Ishikawa (cell line): ENCODE results near the genes GOPC and TBC1D32.

- RRBS = no CpG with 5 or more reads among the region's 2 CpGs
These were observed 37.9 kb downstream of the VGLL2 start for GRCh38 chr6:117303259-117303663.

DNA sequence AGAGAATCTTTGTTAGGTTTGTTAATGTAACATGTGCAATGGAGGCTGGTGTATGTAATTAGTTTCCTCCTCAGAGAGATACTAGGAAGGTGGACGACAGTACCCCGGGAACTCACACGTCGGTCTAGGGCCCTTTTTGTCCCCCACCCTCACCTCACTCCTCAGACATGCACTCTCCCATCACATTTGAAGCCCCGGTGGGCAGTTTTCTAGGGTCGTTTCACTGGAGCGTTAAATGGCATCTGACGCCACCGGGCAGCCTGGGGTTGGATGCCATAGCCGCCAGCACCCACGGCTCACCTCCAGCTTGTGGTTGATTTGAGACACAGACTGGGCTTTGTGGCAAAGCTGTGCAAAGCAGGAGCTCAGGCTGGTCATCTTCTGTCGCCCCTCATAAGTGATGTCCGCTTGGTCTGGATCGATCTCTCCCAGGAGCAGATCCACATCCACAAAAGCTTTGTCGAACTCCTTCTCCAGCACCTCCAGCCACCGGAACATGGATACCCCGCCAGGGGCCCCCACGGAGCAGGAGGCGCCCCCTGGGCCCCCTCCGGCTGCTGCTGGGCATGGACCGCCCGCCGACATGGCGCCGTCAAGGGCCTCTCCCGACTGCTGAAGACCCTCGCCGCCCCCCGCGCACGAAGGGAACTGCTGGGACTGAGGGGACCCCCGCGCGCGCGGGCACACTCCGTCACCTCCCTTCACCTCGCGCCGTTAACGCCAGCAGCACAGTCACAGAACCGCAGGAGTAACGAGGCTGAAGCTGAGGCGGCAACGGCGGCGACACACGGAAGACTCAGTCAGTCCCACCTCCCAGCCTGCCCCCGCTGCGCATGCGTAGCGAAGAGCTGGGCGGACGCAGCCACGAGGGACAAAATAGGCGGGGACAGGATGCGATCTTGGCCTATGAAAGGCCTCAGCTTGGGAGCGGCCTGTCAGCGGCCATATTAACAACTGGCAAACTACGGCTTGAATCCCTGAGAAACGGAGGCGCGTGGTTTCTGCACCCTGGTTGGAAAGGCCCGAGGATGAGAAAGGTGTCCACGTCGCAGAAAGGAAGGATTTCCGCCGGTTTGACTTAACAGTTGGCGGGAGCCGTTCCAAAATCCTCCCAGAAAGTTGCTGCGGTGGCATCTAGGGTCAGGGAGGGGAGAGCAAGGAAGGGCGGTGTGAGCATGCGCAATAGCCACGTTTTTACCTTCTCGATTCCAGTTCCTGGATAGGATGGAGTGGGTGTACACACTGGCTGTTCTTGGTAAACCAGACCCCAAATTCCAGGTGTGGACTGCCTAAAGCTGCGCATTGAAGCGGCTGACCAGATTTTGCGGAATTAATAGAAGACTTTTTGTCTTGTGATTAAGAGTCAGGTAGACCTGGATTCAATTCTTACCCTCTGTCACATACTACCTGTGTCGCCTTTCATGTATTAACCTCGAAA is at the start of gene GOPC:
GOPC (minus strand) TSS at position 808 of the 1,438 bp plus-strand sequence.
- RRBS = 3% methylated on average over 11 of the region's 80 CpGs

DNA sequence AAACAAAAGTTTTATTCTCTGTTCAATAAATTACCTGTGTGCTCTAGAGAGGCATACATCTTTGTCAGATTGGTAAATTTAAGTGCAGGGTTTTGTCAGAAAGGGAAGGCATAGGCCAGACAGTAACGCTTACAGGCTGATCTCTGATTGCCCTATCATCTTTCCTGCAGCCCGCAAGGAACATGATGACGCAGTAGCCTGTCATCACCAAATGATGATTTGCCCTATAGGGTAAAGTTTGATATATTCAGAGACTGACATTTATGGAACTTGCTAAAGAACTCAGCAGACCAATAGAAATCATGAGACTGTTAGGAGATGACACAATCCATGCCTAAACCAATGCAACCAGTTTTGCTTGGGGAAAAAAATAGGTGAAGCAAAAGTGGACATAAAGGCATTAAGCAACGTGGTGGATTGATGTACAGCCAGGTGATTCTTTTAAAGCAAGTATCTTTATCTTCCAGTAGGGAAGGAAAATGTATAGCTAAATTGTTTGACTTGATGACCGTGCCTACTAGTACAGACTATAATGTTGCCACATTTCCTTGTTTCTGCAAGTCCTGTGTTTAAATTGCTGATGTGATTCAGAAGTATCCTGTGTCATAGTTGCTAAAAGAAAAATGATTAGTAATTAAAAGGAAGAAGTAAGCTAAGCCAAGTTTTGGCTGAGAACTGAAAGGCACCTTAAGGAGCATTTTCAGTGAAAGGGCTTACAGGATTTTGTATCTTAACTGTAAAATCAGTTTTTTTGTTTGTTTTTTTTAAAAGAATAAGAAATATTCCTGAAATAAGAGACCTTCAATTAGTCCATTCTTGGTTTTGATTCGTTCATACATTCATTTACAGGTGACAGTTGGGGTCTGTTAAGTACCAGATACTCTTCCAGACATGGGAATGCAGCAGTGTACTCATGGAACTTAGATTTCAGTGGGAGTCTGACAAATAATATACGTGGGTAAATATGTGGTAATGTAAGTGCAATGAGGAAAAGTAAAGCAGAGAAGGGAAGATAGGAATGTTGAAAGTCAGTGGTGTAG is 2.5 kb downstream of the NUS1 start:
- RRBS = no CpG with 5 or more reads among the region's 7 CpGs

DNA sequence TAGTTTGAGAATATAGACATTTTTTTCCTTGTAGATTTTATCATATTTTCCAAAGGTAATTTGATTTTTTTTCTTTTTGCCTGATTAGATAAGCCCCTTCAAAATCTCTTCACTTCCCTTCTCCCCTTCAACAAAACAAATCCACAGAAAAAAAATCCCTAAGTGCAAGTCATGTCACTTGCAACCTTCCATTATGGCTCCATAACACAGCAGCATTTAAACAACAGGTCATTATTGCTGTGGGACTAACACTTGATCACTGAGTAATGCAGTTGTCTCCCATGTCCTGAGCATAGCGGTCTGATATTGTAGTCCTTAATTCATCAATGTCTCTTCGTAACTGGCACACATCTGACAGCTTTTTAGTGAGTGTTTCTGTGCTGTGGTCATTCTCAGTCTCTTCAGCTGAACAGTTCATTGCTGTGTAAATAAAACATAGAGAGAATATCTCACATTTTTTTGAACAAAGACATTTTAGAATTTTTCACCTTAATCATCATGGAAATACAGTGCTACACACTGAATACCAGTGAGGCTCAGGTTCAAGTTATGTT is 82.9 kb upstream of the PLN start:
- RRBS = no CpG with 5 or more reads among the region's 2 CpGs

DNA sequence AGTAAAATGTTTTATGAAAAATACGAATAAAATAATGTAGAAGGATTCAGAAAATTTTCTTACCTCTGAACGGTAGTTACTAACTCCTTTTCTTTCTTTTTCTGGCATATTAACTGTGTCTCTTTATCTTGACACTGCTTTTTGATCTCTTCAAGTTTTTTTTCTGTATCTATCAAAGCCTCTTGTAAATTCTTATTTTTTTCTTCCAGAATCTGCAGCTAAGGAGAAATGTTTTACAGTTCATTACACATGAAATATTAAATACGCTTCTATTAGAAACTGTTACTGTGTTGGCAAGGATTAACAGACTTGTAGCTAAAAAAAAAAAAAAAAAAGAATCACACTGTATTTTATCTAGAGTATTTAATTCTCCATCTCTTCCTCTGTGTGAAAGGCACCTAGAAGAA is 66.4 kb upstream of the PLN start:
- RRBS = no CpG with 5 or more reads among the region's 3 CpGs

- RRBS = no CpG with 5 or more reads among the region's 1 CpG
These were observed 12.8 kb downstream of the PLN start for GRCh38 chr6:118560903-118561250.

DNA sequence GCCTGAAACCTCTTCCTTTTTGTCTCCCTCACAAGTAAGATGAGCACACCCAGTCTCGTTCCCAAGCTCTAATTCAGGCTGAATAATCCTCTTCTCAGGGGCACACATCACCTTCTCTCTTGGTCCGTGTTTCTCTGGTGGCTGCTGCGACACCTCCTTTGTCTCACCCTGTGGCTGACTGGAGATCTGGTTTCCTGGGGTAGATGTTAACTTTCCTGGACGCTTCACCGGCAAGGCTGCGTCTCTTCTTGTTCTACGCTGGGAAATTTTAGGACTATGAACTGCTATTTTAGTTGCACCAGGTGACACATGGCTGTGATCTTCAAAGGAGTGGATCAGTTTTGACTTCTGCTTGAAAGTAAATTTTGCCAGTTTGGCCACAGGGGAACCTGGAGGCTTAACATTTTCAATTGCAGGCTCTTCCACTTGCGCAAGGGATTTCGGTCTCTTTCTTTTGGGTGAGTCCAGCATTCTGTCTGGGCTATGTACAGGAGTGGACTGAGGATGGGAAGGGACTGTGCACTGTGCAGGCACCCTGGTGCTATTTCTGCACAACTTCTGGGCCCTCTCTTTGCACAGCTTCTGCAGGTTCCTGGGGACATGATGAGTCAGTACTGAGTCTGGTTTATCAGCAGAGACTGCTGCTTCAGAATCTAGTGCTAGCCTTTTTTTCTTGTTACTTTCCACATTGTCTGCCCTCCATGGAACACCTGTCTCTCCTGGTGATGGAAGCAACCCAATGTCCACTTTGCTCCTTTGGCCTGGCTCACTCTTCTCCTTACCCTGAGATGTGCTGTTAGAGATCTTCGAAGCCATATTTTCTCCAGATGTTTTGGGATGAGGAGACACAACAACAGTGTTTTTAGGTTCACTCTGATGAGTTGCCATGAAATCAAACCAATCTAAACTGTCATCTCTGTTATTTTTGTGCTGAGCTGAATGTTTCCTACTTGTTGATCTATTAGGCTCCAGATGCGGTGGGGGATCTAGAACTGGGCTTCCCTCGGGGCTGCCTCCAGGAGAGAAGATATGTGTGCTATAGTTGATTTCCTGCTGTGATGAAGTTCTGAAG is 78.5 kb upstream of the ASF1A start:
- RRBS = no CpG with 5 or more reads among the region's 12 CpGs

GRCh38 chr6:118993830-118994435 is 59.0 kb upstream of the MCM9 start:
- RRBS = no CpG with 5 or more reads among the region's 6 CpGs

DNA sequence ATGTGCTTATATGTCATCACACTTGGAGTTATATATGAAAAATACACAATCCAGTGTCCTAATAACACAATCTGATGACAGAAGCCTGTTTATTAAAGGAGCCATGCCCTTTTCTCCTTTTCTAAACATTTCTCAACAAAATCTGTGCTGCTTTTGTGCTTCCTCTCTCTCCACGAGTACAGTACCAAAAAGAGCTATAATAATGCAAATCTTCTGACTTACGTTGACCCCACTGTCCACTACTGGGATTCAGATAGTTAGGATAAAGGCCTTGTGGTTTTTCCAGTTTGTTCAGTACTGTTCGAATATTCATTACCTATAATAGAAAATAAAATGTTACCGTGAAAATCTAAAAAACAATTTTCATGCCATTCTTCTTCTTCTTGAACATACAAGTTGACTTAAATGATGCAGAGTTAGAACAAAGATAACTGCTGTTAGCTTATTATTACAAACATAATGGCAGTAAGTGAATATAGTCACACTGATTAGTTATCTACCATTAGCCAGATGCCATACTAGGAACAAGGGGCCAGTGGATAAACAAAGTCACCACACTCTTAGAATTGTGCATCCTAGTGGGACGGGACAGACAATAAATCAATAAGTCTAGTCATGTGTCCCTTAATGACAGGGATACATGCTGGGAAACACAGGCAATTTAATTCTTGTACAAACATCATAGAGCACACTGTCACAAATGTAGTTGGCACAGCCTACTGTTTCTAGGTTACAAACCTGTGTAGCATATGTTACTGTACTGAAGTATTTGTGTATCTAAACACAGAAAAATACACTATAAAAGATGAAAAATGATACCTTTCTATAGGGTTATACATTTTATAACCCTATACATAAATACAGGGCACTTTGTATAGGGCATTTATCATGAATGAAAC is 122.8 kb upstream of the FAM184A start:
- RRBS = no CpG with 5 or more reads among the region's 5 CpGs

DNA sequence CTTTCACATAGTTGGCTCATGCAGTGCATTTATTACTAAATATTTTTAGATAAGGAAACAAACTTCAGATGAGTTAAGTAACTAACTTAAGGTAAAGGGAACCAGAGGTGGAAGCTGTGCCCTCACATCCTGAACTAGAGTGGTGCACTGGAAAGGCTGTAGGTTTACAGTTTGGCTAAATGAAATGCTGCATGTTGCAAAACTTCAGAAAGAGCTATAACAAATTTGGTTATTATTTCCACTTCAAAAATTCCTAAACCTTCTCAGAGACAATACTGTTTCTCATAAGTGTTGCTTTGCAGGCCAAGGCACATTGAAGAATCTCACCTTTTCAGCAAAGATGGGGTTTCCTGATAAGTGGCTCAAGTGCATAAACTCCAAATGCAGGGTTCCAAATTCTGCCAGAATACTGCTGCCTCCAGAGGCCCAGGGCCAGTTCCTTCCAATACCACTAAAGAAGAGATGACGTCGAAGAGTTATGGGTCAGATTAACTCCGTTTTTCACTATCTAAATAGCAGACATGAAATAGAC is 126.0 kb upstream of the FAM184A start:
- RRBS = no CpG with 5 or more reads among the region's 3 CpGs

DNA sequence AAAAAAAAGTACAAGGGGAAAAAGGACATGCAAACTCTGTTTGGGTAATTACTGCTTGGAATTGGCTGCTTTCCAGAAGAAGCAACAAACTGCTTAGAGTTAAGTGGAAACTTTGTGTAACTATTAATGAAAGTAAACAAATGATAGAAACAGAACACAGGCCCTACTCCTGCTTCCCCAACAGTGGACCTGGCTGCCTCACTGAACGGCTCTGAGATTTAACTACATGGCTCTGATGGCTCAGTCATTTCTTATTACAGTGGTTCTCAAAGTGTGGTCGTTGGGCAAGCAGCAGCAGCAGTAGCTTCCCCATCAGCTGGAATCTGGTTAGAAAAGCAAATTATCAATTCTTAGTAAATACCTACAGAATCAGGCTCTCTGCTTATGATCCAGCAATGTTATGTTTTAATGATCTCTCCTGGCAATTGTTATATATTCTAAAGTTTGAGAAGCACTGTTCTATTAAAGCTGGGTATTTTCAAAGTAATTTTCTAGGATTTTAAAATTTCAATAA is 108.3 kb downstream of the MAN1A1 start:
- RRBS = no CpG with 5 or more reads among the region's 2 CpGs

- RRBS = no CpG with 5 or more reads among the region's 8 CpGs
These were observed 80.1 kb downstream of the MAN1A1 start for GRCh38 chr6:119269227-119270088.

DNA sequence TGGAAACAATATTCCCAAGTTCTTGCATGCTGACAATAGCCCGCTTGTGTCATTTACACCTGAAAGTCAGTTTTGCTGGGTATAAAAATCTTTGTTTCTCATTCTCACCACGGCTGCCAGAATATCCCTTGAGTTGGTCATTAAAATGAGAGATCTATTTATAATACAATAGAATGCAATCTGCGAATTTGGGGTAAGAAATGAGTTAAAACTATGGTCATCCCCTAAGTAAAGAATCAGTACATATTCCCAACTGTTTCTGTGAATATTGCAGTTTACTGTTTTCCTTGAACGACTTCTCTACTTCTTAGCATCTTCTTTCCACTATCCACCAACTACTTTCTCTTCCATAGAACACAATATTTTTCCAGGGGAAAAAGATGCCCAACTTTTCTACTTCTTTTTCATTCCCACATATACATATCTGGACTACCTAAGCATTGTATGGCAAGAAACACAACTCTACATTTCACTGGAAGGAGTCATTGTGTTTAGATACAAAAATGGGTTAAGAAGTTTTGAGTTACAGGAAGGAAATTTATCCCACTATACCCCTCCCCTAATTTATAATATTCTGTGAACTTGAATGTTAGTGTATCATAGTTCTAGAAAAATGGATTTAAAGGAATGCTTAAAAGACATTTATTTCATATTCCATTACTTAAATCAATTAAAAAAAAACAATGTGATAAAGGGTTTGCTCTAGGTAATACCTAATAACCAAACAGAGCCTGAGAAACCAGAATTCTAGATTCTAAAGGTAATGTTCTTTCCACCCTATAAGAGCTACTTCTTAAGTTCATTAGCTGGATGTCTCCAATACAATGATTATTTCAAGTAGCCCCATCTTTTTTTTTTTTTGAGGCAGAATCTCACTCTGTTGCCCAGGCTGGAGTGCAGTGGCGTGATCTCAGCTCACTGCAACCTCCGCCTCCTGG is 78.6 kb downstream of the MAN1A1 start:
- RRBS = no CpG with 5 or more reads among the region's 6 CpGs

- RRBS = no CpG with 5 or more reads among the region's 4 CpGs
These were observed 6.0 kb upstream of the MAN1A1 start for GRCh38 chr6:119355564-119356024.

DNA sequence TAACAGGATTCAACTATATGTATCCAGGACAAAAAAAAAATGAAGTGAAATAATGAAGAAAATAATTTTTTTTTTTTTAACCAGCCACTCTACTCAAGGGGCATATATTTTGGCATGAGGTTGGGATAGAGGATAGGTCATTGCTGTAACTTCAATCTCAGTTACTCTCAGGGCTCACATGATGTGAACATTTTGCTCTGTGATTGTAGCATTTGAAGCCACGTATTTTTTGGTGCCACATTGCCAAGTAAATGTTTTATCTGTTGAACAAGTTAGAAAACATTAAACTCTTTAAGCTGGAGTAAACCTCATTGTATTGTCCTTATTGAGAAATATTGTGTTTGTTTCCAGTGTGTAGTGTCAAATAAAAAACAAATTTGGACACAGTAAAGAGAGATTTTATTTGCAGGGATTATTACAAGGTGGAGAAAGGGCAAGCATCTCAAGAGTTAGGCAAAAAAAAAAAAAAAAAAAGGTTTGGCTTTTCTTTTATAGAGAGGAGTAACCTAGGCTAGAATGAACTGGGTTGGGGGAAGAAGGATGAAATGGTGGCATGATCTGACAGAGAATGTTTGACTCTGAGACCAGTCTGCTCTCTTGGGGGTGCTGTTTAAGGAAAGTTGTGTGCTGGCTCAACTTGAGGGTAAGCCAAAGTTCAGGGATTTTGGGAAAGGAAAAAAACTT is 23.4 kb upstream of the MAN1A1 start:
- RRBS = no CpG with 5 or more reads among the region's 1 CpG

GRCh38 chr6:119454666-119455146 is 105.1 kb upstream of the MAN1A1 start:
- RRBS = no CpG with 5 or more reads among the region's 3 CpGs

GRCh38 chr6:121334282-121335114 is at the start of gene TBC1D32:
Gene TBC1D32, minus strand, starts transcription at chr6:121334480.
- RRBS = no CpG with 5 or more reads among the region's 52 CpGs

- RRBS = no CpG with 5 or more reads among the region's 5 CpGs
These were observed 390.9 kb downstream of the GJA1 start for GRCh38 chr6:121826225-121826952.

- RRBS = no CpG with 5 or more reads among the region's 2 CpGs
These were observed 415.6 kb downstream of the GJA1 start for GRCh38 chr6:121851023-121851455.

GRCh38 chr6:122717150-122717682 is 62.3 kb upstream of the FABP7 start:
- RRBS = no CpG with 5 or more reads among the region's 3 CpGs